Cardiac muscle cell (in vitro differentiated cells and primary cell): ENCODE results near the gene PDE10A.

GRCh38 chr6:163442162-163442660 lies 27.7 kb downstream of the QKI start:
- RAMPAGE, long total RNA: no peak
- RRBS: no CpG with 5 or more reads among the region's 2 CpGs

DNA sequence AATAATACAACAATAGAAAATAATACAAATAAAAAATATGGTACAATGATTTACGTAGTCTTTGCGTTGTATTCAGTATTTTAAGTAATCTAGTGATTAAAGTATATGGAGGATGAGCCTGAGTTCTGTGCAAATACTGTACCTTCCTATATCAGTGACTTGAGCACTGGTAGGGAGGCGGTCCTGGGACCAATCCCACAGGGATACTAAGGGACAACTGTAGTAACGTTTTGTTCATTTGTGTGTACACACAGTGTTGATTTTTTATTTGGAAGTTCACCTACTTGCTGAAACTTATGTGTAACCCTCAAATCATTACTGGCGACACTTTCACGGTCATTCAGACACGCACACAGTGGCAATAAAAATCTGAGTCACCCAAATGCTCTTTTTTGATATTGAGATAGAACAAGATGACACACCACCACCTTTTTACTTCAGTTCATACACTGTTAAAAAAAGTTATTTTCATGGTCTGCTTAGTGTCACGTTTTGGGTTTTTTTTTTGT lies 79.7 kb downstream of the QKI start:
- RAMPAGE, long total RNA: no peak
- RRBS: no CpG with 5 or more reads among the region's 8 CpGs

GRCh38 chr6:163533516-163533862 lies 119.0 kb downstream of the QKI start:
- RAMPAGE, long total RNA: no peak
- RRBS: no CpG with 5 or more reads among the region's 2 CpGs

DNA sequence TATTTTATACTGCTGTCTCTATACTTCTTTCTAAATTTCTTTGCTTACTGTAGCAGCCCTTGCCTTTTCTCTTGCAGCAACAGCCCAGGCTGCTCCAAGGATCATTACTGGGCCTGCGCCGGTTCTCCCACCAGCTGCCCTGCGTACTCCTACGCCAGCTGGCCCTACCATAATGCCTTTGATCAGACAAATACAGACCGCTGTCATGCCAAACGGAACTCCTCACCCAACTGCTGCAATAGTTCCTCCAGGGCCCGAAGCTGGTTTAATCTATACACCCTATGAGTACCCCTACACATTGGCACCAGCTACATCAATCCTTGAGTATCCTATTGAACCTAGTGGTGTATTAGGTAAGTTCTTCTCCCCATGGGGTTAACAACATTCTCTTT lies 148.8 kb downstream of the QKI start:
- RAMPAGE, long total RNA: no peak
- RRBS: no CpG with 5 or more reads among the region's 7 CpGs

DNA sequence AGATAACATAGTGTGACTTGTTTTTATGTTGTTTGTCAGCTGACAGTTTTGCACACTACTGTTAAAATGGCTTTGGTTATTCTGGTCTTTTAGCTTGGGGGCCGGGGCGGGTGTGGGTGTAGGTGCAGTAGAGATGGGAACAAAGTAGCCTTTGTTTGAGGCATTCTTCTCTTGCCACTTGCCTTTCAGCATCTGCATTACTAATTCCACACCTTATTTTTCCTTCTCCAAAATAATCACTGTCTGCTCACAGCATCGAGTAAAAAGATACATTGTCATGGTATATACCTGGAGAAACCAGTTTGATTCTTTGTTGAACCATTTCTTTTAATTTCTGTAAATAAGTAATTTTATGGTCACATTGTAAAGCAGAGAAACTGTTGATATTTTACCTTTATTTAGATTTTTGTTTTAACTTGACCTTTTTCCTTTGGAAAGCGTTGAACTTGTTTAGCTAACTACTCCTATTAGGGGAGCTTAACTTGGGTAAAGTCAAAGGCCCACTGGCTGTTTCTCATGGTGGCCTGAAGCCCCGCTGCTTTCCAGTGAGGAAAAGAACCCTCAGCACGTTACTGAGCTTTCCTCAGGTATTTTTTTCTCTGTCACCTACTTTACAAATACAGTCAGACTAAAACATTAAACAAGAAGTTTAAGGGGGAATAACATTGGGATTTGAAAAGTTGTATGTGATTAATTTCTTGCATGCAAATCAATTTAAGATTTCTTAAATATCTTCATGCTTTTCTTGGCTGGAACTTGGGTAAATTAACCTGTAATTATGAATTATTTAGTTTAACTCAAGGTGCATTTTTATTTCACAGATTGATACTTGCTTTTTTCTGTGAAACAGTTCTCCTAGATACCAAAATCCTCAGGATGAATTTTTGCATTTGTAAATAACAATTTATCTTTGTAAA lies 159.7 kb downstream of the QKI start:
- RAMPAGE, long total RNA: no peak
- RRBS: no CpG with 5 or more reads among the region's 6 CpGs

- RAMPAGE, long total RNA: no peak
- RRBS: no CpG with 5 or more reads among the region's 7 CpGs
Measured at GRCh38 chr6:163583581-163584056, 169.1 kb downstream of the QKI start.

DNA sequence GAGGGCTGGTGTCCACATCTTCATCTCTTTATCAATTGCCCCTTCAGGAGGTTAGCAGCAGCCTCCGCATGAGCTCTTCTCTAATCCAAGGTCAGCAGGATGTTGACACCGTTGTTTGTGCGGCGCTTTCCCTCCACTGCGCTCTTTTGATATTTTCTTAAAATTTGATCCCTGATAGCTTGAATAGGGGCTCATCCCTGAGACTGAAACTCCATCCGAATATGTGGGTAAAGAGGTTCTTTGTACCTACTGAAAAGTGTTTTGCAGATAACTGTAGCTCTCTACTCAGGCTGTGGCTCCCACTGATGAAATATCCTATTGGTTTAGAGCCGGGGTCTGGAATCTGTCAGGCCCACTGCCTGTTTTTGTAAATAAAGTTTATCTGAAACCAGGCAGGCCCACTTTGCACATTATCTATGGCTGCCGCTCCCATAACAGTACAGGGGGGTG lies 362.5 kb downstream of the QKI start:
- RAMPAGE, long total RNA: no peak
- RRBS: no CpG with 5 or more reads among the region's 8 CpGs

DNA sequence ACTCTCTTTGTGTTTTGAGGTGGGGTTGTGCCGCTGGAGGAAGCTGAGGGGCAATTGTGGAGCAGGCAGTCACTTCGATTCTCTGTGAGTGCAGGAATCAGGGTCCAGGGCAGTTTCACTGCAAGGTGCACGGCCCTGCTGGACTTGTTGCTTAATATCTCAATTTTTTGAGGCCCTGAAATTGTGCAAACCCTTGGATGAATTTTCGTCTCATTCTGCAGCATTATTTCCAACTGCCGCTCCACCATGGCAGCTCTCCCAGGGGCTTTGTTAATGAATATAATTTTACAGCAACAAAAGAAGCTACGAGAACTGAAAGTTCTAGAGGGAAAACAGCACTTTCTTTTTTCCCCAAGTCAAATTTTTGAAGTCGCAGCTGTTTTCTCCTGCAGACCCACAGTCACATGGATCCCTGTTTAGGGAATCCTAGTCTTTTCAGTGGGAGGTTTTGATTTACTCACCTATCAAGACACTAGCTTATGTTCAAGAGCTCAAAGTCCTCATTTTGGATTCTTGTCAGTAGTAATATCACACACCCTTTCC lies 532.0 kb downstream of the QKI start:
- RAMPAGE, long total RNA: no peak
- RRBS: no CpG with 5 or more reads among the region's 7 CpGs

- RAMPAGE, long total RNA: no peak
- RRBS: no CpG with 5 or more reads among the region's 7 CpGs
Measured at GRCh38 chr6:163964742-163965242, 550.3 kb downstream of the QKI start.

DNA sequence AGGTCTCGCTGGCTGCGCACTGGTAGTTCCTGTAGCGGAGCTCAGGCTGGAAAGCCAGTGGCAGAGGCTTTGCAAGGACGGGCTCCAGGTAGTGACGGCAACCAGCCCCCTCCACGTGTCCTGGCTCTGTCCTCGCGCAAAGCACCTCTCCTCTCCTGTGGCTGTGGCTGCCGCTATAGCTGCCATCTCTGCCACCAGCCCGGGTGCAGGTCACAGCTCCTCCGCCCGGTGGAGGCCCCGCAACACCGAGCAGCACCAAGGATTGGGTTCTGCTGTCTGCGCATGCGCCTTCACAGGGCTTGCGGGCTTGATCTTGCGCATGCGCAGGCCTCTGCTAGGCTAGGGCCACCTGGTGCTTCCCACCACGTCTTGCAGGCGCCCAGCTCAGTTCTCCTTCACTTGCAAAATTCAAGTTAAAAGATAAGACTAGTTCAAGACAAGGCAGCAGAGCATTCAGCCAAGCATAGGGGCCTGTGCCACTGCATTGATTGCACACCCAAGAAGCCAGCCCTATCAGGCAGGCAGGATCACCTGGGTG lies 625.5 kb downstream of the QKI start:
- RAMPAGE, long total RNA: no peak
- RRBS: no CpG with 5 or more reads among the region's 21 CpGs

- RAMPAGE, long total RNA: no peak
- RRBS: 26% methylated on average over 3 of the region's 17 CpGs
Measured at GRCh38 chr6:164069155-164069728, 654.7 kb downstream of the QKI start.

GRCh38 chr6:164097911-164098353 lies 683.4 kb downstream of the QKI start:
- RAMPAGE, long total RNA: no peak
- RRBS: no CpG with 5 or more reads among the region's 7 CpGs

DNA sequence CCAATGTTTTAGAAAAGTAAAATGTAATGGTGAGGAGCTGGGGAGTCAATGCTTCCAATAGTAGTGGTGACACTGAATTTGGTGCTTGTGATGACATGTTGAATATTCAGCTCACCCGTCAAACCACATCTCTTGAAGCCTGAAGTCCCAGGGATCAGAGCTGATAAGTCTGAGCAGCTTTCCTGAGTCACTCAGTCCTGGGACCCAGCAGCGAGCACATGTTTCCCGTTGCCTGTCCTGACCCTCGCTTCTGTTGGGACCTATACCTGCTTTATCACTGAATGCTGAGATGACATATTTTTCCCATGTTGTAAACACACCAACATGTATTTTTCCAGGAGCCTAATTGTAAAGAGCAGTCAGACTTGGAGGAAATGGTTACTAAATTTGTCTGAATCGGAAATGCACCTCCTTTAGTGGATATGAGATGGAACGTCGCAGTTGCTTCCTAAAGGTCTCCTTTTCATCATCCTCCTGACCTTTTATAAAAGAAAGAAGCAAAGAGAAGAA lies 693.6 kb downstream of the QKI start:
- RAMPAGE, long total RNA: no peak
- RRBS: no CpG with 5 or more reads among the region's 7 CpGs

GRCh38 chr6:165616026-165616607 lies 46.9 kb downstream of the PDE10A start:
- RAMPAGE, long total RNA: no peak
- RRBS: no CpG with 5 or more reads among the region's 11 CpGs

GRCh38 chr6:165660879-165661842 lies 1.9 kb downstream of the PDE10A start:
- RAMPAGE, long total RNA: no peak
- RRBS: 3% methylated on average over 57 of the region's 90 CpGs

DNA sequence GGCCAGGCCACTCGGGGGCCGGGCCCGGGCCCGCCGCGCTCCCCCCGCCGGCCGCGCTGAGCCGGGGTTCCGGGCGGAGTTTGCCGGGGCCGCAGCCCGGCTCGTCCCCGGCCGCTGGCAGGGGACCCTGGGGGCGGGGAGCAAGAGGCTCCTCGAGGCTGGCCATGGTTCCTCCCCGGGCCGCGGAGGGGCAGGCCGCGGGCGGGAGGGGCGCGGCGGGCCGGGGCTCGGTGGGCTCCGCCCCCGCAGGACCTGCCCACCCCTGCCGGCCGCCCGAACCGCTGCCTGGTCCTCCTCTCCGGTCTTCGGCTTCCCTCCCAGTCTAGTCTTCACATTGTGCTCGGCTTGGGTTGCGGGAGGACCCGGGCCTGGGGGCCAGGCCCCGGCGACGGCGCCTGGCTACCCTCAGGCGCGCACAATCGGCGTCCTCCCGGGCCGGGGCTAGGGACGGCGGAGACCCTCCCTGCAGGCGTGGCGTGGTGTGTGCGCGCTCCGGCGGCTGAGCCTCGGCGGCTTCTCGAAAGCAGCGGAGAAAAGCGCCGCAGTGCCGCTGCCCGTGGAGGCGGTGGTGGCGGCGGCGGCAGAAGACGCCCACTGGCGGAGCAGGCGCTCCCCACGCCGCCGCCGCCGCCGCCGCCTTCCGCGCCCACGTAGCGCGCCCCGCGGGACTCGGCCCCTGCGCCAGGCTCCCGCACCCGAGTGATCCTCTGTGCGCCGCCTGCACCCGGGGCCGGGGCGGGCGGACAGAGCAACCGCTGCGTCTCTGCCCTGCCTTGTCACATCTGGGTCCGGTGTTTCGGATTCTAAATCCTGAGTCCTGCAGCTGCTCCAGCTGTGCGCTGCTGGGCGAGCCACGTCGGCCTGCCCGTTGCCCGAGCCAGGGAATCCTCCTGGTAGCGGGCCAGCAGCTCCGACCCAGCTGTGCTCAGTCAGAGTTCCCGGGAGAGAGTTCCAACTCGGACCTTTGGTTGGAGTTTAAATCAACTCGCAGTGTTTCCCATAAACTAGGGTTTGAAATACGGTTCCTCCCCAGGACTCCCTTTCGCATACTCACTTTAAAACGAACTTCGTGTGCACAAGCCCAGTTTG lies at the start of gene PDE10A:
PDE10A (minus strand) TSS at position 596 of the 1,089 bp plus-strand sequence.
- RAMPAGE, long total RNA: no peak
- RRBS: 2% methylated on average over 46 of the region's 119 CpGs

DNA sequence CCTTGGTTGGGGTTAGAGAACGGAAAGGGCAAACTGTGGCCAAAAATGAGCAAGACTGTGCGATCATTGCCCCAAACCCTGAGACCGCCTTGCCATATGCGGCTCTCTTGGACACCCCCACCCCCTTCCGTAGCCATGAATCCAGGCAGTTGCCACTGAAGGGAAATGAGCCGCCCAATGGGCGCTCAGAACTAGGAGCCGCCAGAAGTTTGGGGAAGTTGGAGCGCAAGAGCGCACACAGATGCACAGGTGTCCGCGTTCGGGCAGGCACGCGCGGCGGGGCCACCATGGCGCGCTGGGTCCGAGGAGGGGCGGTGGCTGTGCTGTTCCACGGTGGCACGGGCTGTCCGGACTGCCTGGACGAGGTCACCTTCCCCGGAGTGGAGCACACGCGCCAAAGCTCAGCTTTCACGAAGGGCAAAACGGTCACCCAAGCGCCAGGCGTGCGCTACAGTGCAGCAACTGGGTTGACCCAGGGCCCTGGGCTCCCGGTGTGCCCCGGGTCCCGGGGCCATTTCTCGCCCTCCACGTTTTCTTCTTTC lies 765 bp upstream of the PDE10A start:
- RAMPAGE, long total RNA: no peak
- RRBS: 0% methylated on average over 4 of the region's 38 CpGs

GRCh38 chr6:166005943-166006545 lies 161.6 kb downstream of the TBXT start:
- RAMPAGE, long total RNA: no peak
- RRBS: no CpG with 5 or more reads among the region's 40 CpGs

DNA sequence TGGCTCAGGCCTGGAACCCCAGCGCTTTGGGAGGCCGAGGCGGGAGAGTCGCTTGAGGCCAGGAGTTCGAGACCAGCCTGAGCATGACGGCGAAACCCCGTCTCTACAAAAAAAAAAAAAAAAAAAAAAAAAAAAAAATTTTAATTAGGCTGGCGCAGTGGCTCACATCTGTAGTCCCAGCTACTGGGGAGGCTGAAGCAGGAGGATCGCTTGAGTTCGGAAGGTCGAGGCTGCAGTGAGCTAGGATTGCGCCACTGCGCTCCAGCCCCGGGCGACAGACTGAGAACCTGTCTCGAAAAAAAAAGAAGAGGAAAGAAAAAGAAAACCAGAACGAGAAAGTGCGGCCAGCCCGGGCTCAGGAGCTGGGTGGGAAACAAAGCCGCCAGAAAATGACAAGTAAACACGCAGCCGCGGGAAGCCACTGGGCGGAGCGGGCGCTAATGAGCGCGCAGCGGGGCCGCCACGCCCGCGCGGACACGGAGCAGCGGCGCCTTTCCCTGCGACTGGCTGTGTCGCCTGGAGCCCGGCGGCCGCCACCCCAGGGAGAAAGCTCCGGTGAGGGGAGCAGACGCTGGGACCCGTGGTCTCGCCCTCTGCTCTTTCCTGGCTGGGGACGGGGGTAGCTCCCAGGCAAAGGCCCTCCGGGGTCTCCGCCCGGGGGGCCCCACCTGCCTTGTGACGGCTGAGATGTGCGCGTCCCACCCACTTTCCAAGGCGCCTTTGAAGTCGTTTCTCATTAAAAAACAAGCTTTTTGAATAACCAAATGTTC lies 55.1 kb downstream of the PRR18 start:
- RAMPAGE, long total RNA: no peak
- RRBS: 5% methylated on average over 9 of the region's 56 CpGs

GRCh38 chr6:166258695-166259355 lies 49.4 kb downstream of the PRR18 start:
- RAMPAGE, long total RNA: no peak
- RRBS: no CpG with 5 or more reads among the region's 20 CpGs